ENCODE results near the genes AKR1E2, AKR1C3 and TUBAL3.

DNA sequence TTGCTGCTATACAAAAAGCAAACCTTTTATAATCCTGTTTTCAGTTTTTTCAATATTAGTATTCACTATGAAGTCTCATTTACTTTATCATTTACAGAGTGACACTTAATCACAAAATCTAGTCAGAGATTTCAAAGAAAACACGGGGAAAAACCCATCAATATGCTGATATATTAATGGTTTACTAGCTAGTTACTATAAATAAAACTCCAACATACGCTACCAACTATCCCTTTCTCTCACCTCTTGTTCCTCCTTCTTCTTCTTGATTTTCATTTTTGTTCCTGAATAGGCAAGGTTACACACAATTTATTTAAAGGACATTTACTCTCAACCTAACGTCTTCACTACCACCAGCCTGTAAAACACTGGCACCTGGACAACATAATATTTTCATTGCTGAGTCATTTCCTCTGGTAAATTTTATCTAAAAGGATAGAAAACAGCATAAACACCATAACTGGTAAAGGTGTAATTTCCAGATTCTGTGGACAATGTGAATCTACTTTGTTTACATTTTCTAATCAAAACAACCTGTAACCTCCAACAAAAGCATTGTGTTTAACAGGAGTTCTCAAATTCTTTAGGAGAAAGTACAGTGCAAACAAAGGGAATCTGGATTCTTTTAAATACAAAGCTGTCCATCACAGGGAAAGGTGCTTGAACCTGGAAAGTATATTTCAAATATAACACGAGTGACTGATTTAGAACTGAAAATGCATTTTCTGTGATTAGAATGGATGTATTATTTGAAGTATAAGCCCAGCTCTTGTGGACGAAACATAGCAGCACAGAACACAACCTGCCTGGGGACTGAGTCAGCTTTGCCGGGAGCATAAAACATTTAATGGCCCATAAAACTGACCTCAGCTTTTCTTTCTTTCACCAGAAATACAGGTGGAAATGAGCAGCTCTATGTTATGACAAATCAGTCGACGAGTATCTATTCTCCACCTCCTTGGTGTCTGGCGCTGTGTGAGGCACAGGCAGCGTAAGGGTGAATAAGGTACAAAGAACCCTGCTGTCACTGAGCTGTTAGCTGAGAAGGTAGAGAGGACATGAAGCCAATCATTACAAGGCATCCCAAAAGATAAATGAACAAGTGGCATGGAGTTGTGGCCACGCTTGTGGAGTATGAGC, 471.9 kb upstream of the AKR1E2 start:
- RRBS: no CpG with 5 or more reads among the region's 11 CpGs

- RRBS: no CpG with 5 or more reads among the region's 8 CpGs
Observed at GRCh38 chr10:4498691-4499435, 327.1 kb upstream of the AKR1E2 start.

DNA sequence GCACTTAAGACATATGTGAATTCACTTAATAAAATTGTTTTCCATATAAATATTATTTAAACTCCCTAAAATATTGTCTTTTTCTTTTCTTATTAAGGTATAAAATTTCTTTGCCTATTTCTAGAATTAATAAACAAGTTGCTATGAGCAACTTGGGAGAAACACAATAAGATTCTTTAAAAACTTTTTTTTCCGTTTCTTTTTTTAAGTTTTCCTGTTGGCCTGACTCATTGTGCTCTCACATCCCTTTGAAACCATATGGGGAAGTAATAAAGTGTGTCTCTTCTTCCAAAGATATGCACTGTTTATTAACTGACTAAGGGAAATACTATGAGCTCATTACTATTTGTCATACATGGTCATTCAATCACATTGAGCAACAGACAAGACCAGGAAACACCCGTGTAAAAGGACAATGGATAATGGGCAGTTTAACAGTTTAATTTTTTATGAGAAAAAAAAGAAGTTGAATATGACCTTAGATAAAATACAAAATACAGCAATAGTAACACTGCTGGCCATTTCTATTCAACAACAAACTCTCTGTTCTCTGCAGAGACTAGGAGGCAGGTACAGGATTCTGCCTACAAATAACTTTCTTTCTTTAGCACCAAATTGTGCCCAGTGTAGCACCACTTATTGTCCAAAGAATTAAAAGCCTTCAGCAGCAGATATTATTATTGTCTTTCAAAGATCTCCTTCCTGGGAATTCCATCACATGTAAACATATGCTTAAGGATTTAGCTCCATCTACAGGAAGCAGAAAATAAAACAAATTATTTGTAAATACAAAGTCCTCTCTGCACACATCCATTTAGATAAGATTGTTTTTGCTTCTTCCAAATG, 55.2 kb upstream of the AKR1E2 start:
- RRBS: no CpG with 5 or more reads among the region's 2 CpGs

GRCh38 chr10:4825683-4826410, at the start of gene AKR1E2:
Gene AKR1E2, plus strand, starts transcription at chr10:4826207.
- RRBS: 87% methylated on average over 5 of the region's 61 CpGs

- RRBS: no CpG with 5 or more reads among the region's 6 CpGs
Observed at GRCh38 chr10:4848356-4848928, 22.4 kb downstream of the AKR1E2 start.

DNA sequence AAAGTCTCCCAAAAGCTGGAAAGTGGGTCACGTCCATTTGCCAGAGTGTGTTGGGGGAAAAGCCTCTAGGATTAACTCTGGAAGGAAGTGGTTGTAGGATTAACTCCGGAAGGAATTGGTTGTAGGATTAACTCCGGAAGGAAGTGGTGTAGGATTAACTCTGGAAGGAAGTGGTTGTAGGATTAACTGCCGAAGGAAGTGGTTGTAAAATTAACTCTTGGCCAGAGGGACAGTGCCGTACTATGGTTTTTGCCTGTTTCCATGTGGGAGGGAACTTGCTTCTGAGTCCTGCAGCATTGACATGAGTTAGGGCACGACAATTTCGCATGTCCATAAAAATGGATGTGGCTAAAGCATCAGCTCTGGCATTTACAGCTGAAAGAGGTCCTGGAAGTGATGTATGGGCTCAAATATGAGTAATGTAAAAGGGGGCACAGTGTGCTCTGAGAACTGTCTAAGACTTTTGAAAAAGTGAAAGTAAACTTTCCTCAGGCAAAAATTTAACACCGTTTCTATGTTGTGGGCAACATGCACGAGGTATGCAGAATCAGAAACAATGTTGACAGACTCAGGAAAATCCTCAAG, 37.6 kb upstream of the AKR1C2 start:
- RRBS: no CpG with 5 or more reads among the region's 9 CpGs

- RRBS: no CpG with 5 or more reads among the region's 9 CpGs
Observed at GRCh38 chr10:5071097-5072321, 22.7 kb upstream of the AKR1C3 start.

GRCh38 chr10:5093985-5095218, at the start of gene AKR1C3:
Gene AKR1C3, plus strand, starts transcription at chr10:5094414.
- RRBS: no CpG with 5 or more reads among the region's 12 CpGs

DNA sequence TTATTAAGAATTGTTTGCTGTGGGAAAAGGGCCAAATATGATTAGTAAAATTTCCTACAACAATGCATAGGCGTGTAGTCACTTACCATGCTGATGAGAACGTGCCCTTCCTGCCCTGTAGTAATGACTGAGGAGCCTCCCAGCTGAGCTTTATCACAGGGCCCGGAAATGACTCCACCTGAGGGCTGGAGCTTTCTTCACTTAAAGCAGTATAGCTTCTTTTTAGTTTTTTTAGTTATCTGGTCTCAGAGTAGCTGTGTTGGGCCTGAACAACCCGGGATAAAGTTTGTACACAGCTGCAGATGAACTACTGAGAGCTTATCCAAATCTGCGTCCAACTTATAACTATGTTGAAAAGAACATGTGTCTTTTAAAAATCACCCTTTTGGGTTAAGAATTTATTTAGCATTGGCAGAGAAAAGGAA, at the start of gene TUBAL3:
Gene TUBAL3 (minus strand): TSS at position 125 of the 425 bp plus-strand sequence.
- RRBS: no CpG with 5 or more reads among the region's 5 CpGs

DNA sequence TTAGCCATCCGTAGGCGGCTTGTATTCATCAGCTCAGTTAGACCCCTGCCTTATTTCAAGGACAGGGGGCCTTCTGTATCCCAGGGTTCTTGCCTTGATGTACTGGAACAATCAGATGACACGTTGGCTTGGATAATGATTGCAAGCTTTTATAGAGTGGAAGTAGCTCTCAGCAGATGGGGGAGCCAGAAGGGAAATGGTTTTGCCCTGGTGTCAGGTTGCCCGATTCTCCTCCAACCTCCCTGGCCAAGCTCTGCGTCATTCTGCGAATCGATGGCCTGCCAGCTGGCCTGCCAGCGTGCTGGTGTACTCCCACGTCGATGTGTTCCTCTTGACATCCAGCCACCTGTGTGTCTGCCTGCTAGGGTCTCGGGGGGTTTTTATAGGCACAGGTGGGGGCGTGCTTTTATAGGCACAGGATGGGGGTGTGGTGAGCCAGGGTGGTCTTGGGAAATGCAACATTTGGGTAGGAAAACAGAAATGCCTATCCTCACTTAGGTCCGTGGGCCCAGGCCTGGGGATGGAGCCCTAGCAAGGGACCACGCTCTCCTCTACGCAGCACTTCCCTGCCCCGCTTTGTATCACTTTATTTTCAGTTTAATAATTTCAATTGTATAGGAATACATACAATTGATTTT, 4.6 kb downstream of the NET1 start:
- RRBS: no CpG with 5 or more reads among the region's 16 CpGs

DNA sequence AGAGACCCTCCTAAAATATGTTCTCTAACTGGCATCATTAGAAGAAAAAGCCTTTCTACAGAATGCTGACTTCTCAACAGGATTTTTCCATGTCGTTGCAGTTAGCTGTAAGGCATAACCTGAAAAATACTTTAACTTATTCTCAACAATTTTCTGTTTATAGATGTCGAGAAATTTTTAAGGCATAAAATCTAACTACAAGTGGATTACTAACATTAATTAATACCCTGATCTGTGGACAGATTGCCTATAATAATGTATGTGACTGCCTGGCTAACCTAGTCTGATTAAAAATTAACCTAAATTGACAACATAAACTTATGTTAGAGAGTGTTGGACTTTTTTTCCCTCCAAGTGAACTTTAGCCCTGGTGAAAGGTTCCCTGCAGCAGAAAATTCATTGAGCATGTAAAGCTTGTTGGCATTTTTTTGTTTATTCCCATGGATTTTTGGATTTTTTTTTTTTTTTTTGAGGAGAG, 35.9 kb downstream of the NET1 start:
- RRBS: no CpG with 5 or more reads among the region's 2 CpGs

DNA sequence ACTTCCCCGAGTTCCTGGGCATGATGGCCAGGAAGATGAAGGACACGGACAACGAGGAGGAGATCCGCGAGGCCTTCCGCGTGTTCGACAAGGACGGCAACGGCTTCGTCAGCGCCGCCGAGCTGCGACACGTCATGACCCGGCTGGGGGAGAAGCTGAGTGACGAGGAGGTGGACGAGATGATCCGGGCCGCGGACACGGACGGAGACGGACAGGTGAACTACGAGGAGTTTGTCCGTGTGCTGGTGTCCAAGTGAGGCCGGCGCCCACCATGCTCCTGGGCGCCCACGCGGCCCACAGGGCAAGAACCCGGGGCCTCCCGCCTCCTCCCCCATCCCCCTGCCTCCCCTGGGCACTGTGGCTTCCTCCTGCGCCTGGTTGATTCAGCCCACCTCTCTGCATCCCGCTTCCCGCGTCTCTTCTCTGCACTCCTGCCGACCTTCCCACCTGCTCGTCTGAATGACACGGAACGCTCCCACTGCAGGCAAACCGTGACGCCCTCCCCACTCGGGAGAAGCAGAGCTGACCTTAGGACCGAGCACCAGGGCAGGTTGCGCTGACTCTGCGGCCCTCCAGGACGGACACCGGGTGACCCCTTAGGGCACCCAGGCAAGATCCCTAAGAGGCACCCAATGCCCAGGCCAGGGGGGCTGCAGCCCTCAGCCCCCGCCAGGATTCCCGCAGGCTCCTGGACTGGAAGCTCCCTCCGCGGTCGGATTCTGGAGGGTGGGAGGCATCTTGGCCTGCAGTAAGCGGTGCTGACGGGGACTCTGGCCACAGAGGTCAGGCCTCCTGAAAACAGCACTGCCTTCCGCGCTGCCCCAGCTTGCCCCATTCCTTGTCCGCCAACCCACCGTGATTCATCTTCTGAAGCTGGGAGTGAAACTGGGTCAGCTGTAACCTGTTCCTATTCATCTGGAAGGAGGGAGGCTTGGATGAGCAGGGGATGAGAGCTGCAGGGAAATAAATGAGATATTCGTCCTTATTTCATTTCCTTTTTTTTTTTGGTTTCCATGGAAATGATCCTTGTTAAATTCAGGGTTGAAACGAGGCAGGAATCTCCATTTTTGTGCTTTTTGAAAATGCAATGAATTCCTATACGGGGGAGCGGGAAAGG, 876 bp downstream of the CALML3 start:
- RRBS: 94% methylated on average over 11 of the region's 65 CpGs

DNA sequence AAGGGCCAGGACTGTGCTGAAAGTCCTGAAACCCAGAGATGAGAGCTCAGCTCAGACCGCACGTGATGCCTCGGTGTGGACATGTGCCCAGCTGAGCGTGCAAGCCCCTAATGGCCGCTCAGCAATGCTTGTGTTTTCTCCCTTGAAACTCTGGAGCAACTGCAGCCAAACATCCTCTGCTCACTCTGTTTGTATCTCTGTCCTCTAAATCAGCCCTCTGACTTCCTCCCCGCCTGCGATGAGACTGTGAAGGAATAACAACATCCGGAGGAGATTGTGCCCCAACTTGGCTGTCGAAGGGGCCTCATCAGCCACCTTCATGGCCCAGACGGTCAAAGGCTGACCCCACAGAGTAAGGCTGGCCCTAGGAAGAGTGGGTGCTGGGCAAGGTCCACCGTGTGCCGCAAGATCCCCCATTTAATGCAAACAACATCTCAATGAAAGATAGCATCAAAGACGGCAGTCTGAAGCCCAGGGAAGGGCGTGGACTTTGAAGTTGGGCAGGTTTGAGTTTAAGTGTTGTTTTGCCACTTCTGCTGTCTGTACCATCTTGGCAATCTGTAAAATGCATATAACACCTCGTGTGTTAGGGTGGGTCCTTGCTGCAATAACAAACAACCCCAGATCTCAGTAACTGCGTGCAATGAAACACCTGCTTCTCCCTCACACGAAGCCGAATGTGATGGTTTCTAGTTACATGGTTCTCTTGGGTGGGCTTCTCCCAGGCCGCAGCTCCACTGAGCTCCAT, 39.9 kb downstream of the CALML3 start:
- RRBS: 25% methylated on average over 2 of the region's 19 CpGs

GRCh38 chr10:5645944-5646860, 20.2 kb downstream of the ASB13 start:
- RRBS: 91% methylated on average over 3 of the region's 28 CpGs

DNA sequence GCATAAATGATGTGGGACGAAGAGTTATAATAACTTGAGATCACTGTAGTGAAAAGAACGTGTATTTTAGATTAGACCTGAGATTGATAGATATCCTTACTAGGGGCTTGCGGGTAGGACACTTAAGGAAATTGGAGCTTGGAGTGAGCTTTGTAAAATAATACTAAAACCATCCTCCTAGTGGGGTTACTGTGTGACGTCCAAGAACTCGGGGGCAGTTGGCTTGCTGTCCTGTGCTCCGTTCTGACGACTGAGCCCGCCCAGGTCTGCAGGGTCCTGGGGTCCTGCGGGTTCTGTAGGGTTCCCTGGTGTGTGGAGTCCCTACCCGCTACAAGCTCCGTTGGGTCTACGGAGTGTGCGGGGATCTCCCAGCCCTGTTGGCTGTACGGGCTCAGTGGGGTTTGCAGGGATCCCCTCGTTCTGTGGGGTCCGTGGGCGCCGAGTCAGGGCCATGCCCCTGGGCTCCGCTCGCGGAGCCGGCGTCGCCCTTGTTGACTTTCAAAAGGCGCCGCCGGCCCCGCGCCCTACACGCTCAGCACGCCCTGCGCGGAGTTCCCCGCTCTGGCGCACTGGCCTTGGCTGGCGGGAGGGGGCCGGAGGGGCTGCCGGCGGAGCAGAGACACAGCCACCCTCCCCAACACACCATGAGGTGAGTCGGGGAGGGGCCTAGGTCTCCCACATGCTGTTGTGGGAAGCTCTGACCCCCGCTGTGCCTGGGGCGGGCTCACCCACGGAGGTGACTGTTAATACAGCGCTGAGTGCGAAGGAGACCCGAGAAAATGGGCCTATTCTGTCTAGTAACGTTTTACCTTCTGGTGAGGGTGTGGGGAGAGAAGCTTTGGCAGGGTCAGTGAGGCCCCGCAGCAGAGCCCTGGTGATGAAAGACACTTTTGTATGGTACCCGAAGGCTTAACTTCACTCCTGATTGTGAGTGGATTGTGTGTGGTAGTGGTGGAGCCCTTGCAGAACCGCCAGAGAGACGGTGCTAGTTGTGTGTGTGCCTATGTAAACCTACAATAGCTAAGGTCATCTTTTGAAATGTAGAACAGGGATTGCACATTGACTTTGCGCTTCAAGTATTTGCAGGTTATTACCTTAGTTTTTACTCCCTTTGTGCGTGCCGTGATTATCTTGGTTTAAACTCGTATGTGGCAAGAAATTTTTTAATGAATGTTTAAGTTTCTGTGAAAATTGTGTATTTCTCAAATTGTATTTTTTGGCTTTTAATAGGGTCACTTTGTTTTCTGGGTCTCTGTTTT, 8.1 kb downstream of the TASOR2 start:
- RRBS: 18% methylated on average over 9 of the region's 55 CpGs

DNA sequence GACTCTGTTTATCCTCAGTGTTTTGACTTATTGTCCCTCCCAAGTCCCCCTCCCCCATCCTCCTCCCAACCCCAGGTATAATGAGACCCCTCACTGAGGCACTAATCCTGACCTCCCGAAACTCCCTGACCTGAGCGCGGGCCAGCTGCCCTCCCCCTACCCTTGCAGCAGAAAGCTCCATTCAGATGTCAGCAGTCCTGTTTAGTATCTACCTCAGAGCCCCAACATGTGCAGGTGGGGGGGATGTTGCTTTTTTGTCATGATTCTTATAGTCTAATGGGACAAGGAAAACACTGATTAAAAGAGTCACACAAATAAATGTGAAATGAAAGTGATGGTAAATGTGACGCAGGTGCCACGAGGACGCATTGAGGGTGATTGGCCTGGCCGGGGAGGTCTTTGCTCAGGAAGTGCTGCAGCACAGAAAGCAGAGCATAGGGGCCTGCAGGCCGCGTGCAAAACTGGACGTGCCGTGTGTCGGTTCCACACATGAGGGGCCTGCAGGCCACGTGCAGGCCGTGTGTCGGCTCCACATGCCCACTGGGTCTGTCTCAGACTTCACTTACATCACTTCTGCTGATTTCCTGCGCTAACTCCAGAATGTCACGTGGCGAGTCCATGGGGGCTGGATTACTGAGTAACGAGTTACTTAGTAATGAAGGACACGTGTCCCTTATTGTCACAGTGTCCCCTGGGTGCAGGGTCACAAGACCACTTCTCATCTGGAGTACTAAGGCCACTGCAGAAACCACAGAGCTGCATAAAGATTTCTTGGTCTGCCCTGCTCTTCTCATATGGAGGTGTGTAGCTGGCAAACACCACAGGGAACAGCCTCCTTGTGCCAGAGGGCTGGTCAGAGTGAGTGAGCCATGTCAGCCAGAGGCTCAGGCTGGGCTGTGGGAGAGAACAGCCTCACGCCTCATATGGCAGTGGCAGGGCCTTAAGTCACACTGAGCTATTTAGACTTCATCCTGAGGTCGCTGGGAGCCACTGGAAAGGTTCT, 61.0 kb downstream of the GDI2 start:
- RRBS: no CpG with 5 or more reads among the region's 22 CpGs

GRCh38 chr10:5756352-5756913, 56.8 kb downstream of the GDI2 start:
- RRBS: no CpG with 5 or more reads among the region's 2 CpGs

DNA sequence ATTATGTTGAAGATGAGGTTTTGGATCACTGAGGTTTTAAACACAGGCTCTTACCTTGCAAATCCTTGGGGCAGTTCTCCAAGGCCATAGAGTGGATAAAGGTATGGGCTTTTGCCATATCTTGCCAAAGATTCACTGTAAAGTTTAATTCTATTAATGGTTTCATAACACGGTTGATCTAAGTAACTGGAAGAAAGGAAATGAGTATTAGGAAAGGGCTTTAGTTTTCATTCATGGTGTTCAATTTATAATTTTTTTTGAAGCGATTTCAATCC, 28.2 kb downstream of the GDI2 start:
- RRBS: no CpG with 5 or more reads among the region's 2 CpGs

DNA sequence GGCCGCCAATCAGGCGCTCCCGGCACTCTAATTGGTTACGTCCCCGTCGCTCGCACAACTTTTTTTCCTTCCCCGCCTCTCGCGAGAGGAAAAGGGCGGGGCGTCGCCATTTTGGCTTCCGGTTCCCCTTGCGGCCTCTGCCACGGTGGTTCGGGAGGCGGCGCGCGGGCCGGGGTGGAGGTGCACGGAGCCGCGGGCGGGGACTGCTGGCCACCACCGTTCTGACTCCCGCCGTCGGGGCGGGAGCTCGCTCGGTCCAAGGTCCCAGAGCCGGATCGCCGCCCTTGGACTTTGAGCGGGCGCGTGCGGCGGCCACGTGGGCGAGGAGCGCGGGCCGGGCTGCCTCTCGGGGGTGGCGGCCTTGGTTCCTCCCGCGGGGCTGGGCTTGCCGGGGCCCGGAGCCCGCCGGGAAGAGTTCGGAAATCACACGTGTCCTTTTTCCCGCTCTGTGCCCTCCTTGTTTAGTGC, 321 bp upstream of the GDI2 start:
- RRBS: 2% methylated on average over 43 of the region's 57 CpGs